Monocyte (primary cell): ENCODE measurements around the genes C1orf53 and ATP6V1G3.

GRCh38 chr1:197901999-197903412, at the start of gene C1orf53:
TSS of gene C1orf53 (plus strand) at chr1:197902630.
- PRO-cap, 2 experiments = peak in 1 of 2 experiments; most common plus-strand start chr1:197902650 (in 1); most common minus-strand start chr1:197902668 (in 1)

- PRO-cap, 2 experiments = no peak in any of the 2 experiments
Measured at GRCh38 chr1:198519548-198520416, 20.7 kb downstream of the ATP6V1G3 start.

GRCh38 chr1:198540455-198541082, at the start of gene ATP6V1G3:
TSS of gene ATP6V1G3 (minus strand) at chr1:198540680.
- PRO-cap, 2 experiments = no peak in any of the 2 experiments

DNA sequence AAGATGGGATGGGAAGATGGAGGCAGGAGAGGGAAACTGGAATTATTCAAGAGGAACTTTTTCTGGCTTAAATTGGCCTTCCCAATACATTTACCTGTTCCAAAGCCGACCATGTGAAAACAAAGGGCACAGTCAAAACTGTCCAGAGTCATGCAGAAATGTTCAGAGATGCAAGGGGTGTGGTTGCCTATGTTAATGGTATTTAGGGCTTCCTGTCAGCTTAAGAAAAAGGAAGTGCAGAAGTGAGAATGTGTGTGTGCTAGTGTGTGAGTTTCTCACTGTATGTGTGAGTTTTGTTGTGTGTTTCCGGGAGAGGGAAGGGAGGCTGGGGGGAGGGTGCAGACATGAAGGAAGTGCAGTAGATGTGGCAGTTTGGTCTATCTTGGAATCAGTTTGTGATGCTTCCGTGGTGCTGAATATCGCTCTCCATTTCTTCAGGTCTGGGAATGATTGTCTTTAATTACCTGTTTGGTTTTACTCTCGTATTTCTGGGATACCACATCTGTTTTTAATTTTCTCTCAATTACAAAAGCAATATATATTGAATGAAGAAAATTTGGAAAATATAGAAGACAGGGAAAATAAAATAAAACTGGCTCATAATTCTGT, 16.5 kb upstream of the ATP6V1G3 start:
- PRO-cap, 2 experiments = no peak in any of the 2 experiments

- PRO-cap, 2 experiments = peak in 2 of 2 experiments; most common plus-strand start chr1:198656788 (in 2); most common minus-strand start chr1:198656474 (in 1)
Measured at GRCh38 chr1:198656241-198656914, 17.5 kb downstream of the PTPRC start.

DNA sequence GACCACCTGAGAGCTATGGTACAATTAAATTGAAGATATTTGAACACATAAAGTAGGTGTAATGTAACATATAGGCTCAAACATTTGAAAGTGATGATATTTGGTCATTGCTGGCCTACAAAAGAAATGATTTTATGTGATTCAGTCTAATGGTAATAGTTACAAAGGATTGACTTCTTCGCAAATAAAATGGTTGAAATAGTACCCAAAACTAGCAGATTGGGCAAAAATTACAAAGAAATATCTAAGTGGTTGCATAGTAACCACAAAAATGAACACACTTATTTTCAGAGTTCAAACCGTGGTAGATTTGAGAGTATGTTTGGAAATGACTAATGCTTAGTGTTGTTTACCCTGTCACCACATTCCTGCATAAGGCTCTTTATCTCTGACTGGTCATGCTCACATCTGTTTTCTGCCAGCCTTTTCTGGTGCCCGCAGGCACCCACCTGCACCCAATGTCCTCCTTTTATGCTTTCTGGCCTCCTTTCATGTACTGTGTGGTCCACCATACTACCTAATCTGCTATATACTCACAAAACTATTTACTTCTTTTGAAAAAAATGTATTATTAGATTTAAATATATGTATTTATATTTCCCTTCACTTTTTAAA, 30.2 kb downstream of the PTPRC start:
- PRO-cap, 2 experiments = no peak in any of the 2 experiments

DNA sequence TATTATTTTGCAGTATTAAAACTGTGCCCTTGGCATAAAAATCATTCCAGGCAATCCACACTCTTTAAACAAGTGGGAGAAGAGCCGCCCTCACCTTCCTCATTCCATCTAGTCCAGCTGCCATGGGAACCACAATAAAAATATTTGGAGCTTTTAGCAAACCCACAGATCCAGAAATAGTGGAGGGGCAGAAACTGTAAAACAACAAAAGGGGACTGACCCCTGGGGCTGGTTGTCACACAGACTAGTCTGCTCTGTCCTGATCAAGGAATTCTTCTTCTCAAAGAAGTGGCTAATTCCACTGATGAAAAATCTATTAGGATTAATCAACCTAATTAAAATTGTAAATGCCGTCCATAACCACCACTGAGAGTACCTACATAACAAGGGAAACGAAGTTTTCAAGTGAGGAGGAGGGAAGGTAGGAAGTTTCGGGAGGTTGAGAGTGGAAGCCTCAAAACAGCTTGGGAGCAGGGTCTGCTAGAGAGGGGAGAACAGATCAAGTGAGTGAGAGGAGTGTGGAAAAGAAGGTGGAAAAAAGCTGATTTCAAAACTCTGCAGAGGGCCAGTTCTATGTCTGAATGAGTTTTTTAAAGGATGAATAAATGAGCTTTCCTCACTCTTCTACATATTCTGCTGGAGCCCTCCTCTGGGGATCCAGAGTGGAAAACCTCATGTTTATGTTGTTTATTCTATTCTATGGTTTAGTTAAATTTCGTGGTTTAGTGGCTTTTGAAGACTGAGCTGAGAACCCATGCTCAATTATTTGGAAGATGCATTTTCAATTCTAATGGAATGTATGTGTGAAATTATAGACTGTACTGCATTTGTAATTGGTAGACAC, 61.8 kb downstream of the PTPRC start:
- PRO-cap, 2 experiments = no peak in any of the 2 experiments

- PRO-cap, 2 experiments = no peak in any of the 2 experiments
Measured at GRCh38 chr1:198703525-198703958, 64.7 kb downstream of the PTPRC start.

GRCh38 chr1:198733929-198734639, 95.2 kb downstream of the PTPRC start:
- PRO-cap, 2 experiments = no peak in any of the 2 experiments

DNA sequence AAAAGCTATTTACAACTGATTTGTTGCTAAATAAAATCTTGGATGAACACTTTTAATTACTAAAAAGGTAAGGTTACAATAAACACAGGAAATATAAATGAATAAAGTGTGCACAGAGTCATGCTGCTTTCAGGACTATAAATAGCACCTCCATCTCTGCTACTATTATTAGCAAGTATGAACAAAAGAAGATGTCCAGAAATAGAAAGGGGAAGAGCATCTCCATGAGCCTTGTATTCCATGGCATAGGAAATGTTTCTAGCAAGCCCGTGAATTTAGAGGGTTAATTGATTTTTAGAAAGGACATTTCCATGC, 45.1 kb downstream of the NR5A2 start:
- PRO-cap, 2 experiments = no peak in any of the 2 experiments

DNA sequence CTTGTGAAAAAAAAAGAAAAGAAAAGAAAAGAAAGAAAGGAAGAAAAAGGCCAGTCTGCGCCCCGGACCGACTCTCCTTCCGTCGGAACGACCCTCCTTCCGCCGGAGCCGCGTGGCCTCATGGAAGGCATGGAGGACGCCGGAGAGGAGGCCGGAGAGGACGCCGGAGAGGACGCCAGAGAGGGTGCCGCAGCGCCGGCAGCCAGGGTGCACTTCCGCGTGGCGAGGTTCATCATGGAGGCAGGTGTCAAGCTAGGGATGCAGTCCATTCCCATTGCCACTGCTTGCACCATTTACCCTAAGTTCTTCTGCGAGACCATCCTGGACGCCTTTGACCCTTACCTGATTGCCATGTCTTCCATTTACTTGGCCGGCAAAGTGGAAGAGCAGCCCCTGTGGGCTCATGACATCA, 185.9 kb downstream of the NR5A2 start:
- PRO-cap, 2 experiments = no peak in any of the 2 experiments

GRCh38 chr1:200301739-200301936, 108.2 kb downstream of the ZNF281 start:
- PRO-cap, 2 experiments = no peak in any of the 2 experiments

GRCh38 chr1:200301937-200302942, 107.6 kb downstream of the ZNF281 start:
- PRO-cap, 2 experiments = no peak in any of the 2 experiments

DNA sequence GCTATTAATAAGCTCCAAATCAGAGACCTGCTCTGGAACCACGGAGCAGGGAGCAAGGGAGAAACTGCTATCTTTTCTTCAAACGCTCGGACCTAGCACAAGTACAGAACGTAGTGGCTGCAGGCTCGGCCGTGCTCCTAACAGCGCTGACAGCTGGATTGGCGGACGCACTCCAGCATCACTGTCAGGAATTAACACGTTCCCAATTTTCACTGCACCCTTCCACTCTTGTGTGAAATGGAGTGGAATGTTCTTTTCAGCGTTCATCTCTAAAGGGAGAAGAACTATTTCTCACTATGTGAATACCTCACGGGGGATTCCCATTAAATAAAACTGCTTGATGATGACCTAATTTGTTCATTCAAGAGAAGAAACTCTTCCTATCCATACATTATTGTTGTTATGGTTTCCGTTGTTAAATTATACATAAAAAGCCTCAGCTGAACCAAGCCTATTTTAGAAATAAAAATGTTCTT, 106.9 kb downstream of the ZNF281 start:
- PRO-cap, 2 experiments = no peak in any of the 2 experiments

DNA sequence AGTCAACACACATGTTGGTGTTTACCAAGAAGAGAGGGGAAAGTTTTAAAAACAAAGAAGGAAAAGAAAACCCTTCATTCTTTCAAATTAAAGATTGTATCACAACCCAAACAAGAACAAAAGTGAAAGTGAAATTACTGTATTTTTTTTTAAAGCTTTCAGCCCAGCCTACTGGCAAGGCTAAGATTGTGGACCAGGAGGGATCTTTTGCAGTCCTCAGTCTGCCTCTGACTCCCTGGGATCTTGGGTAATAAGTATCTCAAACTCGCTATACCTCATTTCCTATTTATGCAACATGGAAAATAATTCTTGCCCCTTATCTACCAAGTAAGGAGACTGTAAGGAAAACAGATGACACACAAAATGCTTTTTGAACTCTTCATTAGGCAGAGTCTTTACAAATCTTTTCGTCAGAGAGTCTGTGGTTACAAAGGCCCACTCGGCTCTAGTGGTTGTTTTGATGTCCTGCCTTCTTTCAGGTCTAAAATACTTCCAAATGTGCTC, 57.7 kb downstream of the ZNF281 start:
- PRO-cap, 2 experiments = peak in 1 of 2 experiments; most common plus-strand start position 410 of the sequence (in 1); most common minus-strand start position 223 of the sequence (in 1)

DNA sequence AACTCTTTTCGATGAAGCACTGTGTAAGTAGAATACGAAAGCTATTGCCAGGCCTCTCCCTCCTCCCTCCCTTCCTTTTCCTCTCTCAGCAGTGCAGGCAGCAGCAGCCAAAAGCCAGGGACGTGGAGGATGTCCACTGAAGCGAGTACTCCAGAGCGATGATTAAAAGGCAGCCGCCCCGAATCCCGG, 219 bp upstream of the CAMSAP2 start:
- PRO-cap, 2 experiments = peak in 2 of 2 experiments; most common minus-strand start position 118 of the sequence (in 1)

DNA sequence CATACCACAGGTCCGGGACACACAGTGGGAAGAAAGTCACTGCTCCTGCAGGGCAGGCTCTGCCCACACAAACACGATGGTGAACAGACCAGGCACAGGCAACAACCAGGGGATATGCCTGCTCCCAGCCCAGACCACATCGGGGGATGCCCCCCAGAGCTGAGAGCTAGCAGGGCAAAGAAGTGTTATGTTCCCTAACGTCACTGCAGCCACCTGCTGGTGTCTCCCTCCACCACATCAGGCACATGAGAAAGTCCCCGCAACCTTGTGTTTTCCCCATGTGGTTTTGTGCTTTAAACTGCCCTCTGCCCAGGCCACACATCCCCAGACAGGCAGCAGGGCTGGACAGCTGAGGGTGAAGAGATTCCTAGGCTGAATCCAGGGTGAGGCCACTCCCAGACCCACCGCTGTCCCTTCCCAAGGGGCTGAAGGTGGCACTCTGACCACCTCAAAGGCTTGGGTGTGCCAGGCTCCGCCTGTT, 53.5 kb downstream of the KIF21B start:
- PRO-cap, 2 experiments = no peak in any of the 2 experiments

GRCh38 chr1:201192298-201193192, 1.9 kb downstream of the IGFN1 start:
- PRO-cap, 2 experiments = no peak in any of the 2 experiments

GRCh38 chr1:201384207-201384476, 6.7 kb upstream of the TNNT2 start:
- PRO-cap, 2 experiments = no peak in any of the 2 experiments

GRCh38 chr1:201466230-201467145, 2.5 kb downstream of the PHLDA3 start:
- PRO-cap, 2 experiments = no peak in any of the 2 experiments